PC-3 (cell line): ENCODE results near the genes ZBTB8A, AK2 and ZNF362.

DNA sequence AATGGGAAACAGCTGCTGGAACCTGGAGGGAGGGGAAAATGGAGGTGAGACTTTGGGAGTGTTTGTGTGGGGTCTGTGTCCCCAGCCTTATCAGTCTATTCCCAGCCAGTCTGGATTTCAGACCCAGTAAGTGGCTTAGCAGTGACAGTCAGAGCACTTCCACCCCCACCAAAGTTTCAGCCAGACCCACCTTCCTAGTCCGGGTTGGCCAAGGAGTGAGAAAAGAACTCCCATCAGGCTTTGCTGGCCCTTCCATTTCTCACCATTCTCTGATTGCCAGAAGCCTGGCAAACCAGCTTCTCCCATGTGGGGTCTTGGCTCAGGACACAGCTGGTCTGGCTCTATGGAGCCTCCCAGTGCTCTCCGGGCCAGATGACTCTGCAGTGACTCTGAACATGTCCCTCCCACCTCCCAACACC is 15.9 kb downstream of the TSSK3 start:
- RAMPAGE, long total RNA = no peak

DNA sequence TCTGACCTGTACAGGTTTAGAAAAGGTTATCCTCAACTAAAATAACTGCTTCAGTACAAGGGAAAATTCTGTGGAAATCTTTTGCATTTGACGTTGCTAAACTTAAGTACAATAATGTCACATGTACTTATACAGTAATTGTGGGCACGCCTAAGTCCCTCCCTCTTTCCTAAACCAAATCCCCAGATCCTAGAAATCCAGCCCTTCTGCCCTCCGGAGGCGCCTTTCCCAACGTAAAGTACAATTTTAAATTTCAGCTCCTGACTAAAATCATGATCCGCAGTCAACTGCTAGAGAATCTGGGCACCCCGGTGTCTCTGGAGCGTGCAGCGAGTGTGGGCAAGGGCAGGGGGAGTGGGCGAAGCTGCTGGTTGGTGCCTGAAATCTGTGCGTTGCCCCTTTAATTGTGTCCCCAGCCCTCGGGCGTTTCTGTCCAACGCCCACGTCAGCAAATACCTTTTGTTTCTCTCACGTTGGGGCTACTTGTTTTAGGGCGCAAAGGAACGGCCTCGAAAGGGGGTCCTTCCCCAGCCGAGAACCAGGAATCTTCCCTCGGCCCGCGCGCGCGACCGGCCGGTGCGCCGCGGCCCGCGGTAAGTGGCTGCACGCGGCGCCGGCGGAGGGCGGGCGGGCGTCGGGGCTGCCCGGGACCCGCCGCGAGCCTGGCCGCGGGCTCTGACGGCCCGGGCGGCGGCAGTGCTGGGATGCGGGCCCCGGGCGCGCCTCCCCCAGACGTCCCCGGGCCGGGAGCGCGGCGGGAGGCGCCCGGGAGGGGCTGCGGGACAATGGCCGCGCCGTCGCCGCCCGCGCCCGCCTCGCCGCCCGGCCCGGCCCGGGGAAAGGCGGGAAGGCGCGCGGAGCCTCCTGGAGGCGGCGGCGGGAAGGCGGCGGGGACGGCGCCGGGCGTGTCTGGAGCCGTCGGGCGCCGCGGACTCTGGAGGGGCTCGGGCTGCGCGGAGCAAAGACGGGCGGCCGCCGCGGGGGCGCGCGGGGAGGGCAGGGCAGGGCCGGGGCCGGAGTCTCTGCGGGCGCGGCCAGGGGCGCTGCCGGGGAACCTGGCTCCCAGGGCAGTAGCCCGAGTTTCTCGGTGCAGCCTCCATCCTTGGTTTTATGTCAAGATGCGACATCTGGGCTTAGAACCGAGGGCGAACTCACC is at the start of gene ZBTB8A:
Gene ZBTB8A, plus strand, starts transcription at position 448 of the 1,156 bp plus-strand sequence.
- RAMPAGE, long total RNA = no peak

GRCh38 chr1:32758845-32760052 is 17.6 kb downstream of the KIAA1522 start:
- RAMPAGE, long total RNA = no peak

- RAMPAGE, long total RNA = no peak
Observed at GRCh38 chr1:32761907-32762266, 20.3 kb downstream of the KIAA1522 start.

DNA sequence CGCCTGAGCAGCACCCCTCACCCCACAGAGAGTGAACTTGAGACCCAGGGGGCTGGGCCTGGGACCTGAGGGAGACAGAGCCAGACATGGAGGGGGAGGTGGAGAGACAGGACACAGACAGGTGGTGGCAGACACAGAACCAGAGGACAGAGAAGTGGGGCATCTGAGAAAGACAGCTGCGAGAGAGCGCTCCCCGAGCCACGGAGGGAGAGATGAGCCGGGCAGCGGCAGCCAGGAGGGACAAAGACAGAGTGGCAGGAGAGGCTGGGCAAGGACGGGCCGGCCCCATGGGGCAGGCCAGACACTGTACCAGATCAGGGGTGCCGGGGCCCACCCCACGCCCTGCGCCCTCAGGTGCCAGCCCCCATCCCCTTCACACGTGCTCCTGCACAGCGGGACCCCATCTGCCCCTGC is 853 bp downstream of the FNDC5 start:
- RAMPAGE, long total RNA = no peak

DNA sequence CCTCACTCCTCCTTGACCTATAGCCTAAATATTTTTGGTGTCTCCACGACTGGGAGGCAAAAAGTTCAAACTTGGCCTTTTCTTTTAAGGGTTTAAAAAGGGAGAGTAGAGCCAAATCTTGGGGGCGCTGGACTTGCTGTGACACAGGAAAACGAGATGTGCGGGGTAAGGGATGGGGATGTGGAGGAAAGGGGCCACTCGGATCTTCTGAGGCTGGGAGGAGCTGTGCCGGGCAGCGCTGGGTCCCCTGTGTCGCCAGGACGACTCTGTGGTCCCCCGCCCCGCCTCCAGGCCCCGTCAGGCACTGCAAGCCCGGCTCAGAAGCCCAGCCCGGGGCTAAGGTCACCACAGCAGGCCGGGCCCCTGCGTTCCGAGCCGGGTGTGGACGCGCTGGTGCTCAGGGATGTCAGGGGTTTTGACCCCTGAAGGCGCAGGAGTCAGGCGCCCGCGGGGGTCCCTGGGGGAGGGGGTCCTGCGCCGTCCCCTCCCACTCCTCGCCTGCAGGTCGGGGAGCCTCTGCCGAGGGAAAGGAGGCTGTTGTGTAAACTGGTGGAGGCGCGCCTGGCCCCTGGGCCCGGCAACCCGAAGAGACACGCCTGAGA is 23.6 kb upstream of the TMEM54 start:
- RAMPAGE, long total RNA = no peak

- RAMPAGE, long total RNA = no peak
Observed at GRCh38 chr1:32946410-32946811, 18.2 kb downstream of the RNF19B start.

- RAMPAGE, long total RNA = no peak
Observed at GRCh38 chr1:32992227-32992982, 27.8 kb upstream of the RNF19B start.

- RAMPAGE, long total RNA = start-site peak on the minus strand at chr1:33036837-33036861, 779 and 534 reads in 2 replicates
Observed at GRCh38 chr1:33036539-33037319, at the start of gene AK2. Gene AK2 (minus strand): TSS chr1:33036883.

GRCh38 chr1:33128132-33128930 is 47.4 kb downstream of the AZIN2 start:
- RAMPAGE, long total RNA = no peak

- RAMPAGE, long total RNA = no peak
Observed at GRCh38 chr1:33142674-33143265, 39.1 kb downstream of the TRIM62 start.

DNA sequence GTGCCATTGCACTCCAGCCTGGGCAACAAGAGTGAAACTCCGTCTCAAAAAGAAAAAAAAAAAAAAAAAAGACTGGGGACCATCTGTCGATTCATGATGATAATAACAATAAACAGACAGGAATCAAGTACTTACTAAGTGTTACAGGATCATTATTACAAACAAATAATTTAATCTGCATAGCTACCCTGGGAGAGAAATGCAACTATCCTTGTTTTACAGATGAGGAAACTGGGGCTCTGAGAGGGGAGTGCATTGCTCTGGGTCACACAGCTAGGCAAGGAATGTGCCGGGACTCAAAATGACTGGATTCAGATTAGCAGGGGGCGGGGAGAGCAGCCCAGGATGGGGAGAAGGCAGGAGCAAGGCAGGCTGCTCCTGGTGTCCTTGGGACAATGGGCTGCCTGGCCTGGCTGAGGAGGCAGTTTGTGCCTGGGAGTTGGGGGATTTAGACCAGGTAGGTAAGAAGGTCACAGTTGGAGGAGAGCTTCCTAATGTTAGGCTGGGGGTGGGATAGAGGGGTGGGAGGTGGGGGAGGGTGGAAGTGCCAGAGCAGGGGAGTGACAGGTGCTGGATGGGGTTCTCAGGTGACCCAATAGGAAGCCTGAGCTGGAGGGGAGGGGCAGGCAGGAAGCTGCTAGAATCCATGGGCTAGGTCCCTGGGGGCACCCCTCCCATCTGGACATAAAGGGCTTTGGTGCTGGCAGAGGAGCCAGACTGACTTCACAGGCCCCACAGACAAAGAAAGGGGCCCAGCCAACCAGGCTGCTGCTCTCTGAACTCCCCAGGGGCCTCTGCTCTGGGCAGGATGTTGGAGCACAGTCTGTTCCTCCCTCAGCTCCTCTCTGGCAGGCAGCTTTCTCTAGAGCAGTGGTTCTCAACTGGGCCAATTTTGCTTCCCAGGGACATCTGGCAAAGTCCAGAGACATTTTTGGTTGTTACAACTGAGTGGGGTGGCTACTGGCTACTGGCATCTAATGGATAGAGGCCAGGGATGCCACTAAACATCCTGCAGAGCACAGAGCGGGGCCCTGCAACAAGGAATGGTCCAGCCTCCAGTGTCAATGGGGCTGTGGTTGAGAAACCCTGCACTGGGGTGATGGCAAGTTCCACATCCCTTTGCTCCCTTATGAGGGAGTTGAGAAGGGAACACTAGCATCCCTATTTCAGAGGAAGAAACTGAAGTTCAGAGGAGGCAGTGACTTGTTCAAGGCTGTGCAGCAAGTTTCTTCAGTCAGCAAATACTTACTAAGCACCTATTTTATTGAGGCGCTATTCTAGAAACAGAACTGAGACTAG is 28.9 kb downstream of the TRIM62 start:
- RAMPAGE, long total RNA = no peak

GRCh38 chr1:33237573-33238078 is 18.7 kb upstream of the ZNF362 start:
- RAMPAGE, long total RNA = no peak

DNA sequence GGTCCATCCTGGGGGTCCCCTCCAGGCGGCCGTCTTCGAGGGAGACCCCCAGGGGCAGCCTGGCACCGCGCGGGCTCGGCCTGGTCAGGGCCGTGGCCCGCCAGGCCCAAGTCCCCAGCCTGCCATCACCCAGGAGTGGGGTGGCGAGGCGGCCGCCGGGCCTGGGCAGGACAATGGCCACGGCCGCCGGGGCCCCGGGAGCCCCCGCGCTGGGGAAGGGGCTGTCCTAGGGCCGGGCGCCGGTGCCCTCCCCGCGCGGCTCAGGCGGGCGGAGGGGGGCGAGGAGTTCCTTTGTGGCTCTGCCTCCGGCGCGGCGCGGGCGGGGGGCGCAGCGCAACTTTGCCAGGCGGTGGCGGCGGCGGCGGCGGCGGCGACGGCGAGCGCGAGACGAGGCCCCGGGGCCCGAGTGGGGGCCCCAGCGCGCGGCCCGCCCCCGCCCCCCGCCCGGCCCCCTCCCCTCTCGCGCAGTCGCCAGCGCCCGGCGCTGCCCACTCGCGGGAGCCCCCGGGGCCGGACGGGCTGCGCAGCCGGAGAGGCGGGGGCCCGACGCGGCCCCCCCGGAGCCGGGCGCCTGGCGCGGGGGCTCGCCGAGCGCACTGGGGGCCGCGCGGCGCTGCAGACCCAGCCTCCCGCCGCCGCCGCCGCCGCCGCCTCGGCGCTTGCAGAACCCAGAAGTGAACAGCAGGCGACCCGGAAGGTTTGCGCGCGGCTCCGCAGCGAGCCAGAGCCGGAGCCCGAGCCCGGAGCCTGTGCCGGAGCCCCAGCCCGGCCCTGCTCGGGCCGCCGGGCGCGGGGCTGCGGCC is at the start of gene ZNF362:
Gene ZNF362, plus strand, starts transcription at position 671 of the 803 bp plus-strand sequence.
- RAMPAGE, long total RNA = no peak

DNA sequence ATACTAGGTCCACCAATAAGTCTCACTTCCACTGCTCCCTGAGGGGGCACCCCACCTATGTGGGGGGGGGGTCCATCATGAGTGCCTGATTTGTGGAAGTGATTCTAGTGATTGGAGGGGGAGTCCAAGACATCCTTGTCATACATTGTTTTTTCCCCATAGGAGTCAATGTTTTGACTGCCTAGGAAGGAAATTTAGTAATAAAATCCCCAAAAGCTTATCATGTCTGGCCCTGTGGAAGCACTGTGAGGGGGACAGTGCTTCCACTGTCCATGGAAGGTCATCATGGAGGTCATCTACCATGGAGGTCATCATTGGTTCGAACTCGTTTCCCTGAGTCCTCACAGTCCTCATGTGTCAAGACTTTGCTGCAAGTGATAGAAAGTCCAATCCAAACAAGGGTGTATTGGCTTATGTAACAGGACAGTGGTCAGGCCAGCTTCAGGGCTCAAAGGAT is 19.9 kb downstream of the A3GALT2 start:
- RAMPAGE, long total RNA = no peak

DNA sequence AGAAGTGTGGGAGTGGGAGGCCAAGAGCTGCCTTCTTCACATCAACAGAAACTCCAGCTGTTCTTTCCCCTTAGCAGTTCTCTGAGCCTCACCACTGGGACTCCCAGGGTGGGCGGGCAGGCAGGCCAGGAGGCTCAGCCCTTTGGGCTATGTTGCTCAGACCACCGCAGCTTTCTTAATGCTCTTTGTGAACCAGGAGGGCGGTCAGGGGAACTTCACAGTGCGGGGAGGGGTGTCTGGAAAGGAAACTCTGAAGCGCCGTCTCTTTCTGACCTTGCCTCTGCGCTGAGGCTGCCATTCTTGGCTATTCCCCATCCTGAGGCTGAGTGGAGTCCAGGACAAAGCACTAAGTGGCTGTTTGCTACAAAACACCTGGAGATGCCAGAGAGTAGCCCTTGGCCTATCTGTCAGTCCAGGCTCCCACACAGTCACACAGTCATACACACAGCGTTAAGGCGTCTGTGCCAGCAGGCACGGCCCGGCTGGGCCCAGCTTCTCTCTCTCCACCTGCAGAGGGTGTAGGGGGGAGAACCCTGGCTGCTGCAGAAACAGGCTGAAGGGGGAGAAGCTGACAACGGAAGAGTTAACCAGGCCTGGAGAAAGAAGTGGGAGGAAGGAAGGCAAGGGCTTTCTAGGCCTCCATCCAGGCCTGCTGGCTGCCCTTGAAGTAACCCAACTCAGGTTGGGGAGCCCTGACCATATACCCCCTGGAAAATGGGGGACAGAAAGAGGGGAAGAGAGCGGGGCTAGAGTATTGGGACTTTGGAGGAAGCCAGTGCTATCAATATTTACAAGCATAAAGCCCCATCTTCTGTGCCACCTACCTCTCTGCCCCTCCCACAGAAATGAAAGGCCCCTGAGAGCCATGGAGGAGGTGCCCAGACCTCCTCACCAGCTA is 3.2 kb upstream of the A3GALT2 start:
- RAMPAGE, long total RNA = no peak

GRCh38 chr1:33338416-33339328 is 17.8 kb upstream of the A3GALT2 start:
- RAMPAGE, long total RNA = no peak

GRCh38 chr1:33346294-33347417 is 25.8 kb upstream of the A3GALT2 start:
- RAMPAGE, long total RNA = no peak

DNA sequence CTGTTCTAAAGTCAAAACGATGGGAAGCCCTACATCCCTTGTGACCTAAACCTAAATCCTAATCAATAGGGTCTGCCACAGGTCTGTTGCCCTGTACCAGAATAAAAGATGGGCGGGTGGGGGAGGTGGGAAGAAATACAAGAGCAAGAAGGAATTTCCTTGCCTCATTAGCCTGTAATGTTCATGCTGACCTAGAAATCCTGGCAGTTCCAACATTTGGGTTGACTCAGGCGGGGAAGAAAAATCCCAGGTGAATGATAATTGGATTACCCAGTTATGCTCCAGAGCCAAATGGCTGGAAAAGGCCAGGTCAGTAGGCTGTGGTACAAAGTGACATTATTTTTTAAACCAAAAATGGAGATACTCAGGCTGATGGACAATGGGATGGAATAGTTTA is 27.3 kb upstream of the A3GALT2 start:
- RAMPAGE, long total RNA = no peak

DNA sequence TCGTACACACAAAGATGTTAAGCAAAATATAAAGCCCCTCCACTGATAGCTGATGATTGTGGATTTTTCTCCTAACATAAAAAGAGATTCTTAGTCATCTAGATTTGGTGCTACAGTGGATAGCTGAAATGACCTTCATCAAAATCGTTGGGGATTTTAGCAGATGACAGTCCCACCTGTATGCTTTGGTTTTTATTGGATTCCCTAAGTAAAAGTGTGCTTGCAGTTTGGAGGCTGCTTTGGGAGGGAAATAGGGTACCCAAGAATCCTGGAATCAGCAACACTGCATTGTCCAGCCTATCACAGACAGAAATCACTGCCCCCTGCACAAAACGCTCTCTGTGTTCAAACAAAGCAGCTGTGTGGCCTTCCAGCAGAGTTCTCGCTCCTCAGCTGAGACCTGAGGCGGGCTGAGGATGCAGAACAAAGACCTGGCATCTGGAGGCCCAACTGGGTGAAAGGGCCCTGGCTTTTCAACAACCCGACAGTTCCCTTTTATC is 42.4 kb upstream of the A3GALT2 start:
- RAMPAGE, long total RNA = no peak